Kidney epithelial cell (primary cell): ENCODE measurements around the gene ARMT1.

- RAMPAGE, long total RNA, result no peak
- RRBS, result no CpG with 5 or more reads among the region's 12 CpGs
Observed at GRCh38 chr6:150980992-150981631, 115.6 kb downstream of the MTHFD1L start.

DNA sequence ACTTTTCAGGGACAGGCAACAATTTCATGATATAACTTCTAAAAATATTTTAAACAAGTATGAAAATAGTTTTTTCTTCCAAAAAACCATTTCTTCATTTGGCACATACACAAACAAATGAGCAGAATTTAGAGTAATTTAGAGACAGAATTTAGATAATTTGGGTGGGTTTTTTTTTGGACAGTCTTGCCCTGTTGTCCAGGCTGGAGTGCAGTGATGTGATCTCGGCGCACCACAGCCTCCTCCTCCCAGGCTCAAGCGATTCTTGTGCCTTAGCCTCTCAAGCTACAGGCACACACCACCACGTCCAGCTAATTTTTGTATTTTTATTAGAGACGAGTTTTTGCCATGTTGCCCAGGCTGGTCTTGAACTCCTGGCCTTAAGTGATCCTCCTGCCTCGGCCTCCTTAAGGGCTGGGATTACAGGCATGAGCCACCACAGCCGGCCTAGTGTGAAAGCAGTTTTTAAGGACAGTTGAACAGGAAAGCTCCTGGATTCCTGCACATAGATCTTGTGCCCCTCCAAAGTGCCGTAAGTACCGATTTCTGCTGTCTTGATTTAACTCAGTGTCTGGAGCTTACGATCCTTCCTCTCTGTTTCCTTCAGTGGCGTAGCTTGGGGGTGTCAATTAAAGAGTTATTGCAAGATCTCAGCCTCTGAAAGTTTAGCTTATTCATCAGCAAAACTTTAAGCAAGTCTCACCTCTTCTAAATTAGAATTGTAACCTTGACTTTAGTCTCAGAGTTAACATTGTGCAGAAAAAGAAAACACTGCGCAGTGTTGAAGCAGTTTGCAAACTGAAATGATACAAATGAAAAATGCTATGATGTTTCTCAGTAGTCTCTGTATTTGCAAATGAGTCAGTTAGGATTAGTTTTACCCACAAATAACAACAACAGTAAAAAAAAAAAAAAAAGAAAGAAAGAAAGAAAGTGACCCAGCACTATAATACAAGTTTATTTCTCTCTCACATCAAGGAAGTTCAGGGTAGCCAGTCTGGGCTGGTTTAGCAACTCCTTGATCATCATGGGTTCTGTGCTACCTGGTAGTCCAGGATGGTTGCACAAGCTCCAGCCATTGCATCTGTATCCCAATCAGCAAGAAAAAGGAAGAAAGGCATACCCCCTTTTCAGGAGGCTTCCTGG lies 128.0 kb downstream of the MTHFD1L start:
- RAMPAGE, long total RNA, result no peak
- RRBS, result no CpG with 5 or more reads among the region's 12 CpGs

- RAMPAGE, long total RNA, result no peak
- RRBS, result no CpG with 5 or more reads among the region's 9 CpGs
Observed at GRCh38 chr6:151060078-151060832, 179.5 kb upstream of the AKAP12 start.

DNA sequence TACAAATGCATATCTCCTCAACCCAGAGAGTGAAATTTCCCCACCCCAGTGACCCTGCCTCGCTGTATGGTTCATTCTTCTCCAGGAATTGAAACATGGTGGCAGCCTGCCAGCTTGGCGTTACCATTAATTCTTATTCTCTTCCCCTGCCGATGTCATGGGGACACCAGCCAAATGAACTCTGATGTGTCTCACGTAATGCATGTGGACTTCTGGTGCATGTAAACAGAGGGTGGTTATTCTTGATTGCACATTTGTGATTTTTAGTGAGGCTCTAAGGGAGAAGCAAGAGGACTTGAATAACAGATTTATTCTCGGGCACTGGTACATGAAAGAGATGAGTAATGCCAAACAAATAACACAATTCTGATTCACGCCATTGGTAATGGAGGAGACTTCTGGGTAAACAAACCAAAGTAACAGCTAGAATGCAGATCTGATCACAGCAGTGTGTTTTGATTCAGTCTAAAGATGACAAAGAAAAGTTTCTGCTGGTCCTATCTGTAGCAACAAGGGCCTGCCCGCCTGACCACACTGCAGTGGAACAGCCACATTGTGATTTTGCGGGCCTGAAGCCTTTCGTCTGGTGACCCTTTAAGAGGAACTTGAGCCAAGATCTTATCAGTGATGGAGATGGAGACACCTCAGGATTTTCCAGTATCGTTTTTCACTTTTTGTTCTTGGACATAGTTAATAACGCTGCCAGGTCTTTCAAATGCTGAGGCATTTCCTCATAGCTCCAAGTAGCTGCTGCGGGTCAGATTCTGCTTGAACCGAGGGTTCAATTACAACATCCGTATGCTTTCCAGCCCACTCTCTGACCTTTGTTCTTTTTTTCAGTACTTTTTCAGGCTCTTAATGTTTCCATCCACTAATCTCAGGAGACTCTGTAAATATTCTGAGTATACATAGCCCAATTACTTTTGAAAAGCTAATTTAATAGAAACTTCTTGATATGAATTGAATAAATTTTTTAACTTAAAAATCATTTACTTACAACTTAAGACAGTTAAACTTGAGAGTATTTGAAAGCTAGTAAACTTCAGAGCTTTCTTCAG lies 171.7 kb upstream of the AKAP12 start:
- RAMPAGE, long total RNA, result no peak
- RRBS, result no CpG with 5 or more reads among the region's 14 CpGs

- RAMPAGE, long total RNA, result no peak
- RRBS, result no CpG with 5 or more reads among the region's 4 CpGs
Observed at GRCh38 chr6:151118411-151118757, 121.4 kb upstream of the AKAP12 start.

- RAMPAGE, long total RNA, result no peak
- RRBS, result no CpG with 5 or more reads among the region's 4 CpGs
Observed at GRCh38 chr6:151126023-151126552, 113.7 kb upstream of the AKAP12 start.

GRCh38 chr6:151240582-151241725 lies 1.2 kb downstream of the AKAP12 start:
- RAMPAGE, long total RNA, result no peak
- RRBS, result under 1% methylated on average over 13 of the region's 97 CpGs

DNA sequence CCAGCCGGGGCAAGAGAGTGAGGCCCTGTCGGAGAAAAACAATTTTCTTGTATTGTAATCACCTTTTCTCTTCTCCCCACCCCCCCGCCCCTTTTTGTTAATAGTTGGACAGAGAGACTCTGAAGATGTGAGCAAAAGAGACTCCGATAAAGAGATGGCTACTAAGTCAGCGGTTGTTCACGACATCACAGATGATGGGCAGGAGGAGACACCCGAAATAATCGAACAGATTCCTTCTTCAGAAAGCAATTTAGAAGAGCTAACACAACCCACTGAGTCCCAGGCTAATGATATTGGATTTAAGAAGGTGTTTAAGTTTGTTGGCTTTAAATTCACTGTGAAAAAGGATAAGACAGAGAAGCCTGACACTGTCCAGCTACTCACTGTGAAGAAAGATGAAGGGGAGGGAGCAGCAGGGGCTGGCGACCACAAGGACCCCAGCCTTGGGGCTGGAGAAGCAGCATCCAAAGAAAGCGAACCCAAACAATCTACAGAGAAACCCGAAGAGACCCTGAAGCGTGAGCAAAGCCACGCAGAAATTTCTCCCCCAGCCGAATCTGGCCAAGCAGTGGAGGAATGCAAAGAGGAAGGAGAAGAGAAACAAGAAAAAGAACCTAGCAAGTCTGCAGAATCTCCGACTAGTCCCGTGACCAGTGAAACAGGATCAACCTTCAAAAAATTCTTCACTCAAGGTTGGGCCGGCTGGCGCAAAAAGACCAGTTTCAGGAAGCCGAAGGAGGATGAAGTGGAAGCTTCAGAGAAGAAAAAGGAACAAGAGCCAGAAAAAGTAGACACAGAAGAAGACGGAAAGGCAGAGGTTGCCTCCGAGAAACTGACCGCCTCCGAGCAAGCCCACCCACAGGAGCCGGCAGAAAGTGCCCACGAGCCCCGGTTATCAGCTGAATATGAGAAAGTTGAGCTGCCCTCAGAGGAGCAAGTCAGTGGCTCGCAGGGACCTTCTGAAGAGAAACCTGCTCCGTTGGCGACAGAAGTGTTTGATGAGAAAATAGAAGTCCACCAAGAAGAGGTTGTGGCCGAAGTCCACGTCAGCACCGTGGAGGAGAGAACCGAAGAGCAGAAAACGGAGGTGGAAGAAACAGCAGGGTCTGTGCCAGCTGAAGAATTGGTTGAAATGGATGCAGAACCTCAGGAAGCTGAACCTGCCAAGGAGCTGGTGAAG lies 42.4 kb downstream of the ZBTB2 start:
- RAMPAGE, long total RNA, result no peak
- RRBS, result no CpG with 5 or more reads among the region's 34 CpGs

DNA sequence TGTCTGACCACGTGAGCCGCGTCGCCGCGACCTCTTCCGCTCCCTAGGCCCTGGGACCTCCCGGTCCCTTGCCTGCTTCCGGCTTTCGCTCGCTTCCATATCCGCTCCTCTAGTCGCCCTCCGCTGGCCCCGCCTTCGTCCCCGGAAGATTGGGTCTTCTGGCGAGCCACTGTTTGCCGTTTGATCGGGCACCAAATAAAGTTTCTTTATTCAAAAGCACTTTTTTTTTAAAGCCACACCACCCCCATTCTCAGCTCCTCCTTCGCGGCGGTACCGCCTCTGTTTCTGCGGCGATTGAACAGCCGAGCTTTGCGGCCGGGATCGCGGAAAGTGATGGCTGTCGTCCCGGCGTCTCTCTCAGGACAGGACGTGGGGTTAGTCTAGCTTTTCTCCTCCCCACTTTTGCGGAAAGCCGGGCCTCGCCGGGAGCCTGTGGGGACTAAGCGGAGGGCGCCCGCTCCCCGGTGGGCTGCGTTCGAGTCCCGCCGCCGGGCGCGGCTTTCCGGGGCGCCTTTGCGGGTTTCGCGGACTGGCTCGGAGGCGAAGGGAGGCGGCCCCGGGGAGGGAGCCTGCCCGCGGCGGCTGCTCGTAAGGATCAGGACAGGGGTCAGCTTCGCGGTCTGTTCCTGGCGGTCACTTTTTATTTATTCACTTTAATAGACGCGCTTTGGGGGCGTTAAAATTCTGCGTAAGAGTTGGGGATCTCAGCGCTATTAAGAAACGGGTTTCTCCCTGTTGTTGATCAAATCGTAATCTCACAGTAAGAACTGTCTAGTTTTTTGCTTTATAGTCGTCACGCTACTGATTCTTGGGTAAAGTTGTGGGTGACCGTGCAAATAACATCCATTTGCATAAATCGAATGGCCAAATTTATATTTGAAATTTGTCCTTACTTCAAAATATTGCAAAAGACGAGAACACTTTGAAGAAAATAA lies at the start of gene ARMT1:
Gene ARMT1 (plus strand): TSS at position 254 of the 935 bp plus-strand sequence.
- RAMPAGE, long total RNA, result start-site peak on the plus strand centred at position 286 of the sequence, 91 bp wide, 1,238 and 974 reads in 2 replicates
- RRBS, result under 1% methylated on average over 28 of the region's 78 CpGs

DNA sequence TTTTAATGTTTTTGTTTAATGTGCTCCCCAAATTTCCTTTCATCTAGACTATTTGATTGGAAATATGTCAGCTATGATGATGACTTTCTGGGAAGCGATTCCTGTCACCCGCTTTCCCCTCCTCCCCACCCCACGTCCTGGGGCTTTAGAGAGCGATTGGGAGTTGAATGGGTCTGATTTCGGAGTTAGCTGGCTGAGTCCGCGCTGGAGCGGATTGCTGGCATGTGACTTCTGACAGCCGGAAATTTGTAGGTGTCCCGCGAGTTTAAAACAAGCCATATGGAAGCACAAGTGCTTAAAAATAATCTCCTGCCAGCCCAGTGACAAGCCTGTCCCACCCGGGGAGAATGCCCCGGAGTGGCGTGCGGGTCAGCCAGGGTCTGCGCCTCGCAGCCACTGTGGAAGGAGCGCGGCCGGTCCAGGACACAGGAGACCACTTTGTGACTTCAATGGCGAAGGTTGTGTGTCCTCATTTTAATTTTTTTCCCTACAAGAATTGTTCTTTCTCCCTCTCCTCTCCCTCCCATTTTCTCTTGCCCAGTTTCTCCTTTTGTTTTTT lies 1.4 kb downstream of the ESR1 start:
- RAMPAGE, long total RNA, result no peak
- RRBS, result 13% methylated on average over 12 of the region's 21 CpGs

- RAMPAGE, long total RNA, result no peak
- RRBS, result no CpG with 5 or more reads among the region's 5 CpGs
Observed at GRCh38 chr6:152378047-152378768, 259.0 kb downstream of the SYNE1 start.

DNA sequence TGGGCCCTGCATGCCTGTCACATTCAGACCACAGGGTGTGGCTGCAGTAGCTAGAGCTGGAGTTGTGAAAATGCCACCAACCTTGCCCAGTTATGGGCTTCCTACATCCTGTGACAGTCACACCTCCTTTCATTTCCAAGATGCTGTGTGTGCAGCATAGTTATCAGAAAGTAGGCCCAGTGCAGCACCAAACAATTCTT lies 2.3 kb downstream of the SYNE1 start:
- RAMPAGE, long total RNA, result no peak

- RAMPAGE, long total RNA, result no peak
- RRBS, result no CpG with 5 or more reads among the region's 1 CpG
Observed at GRCh38 chr6:152695594-152696063, 2.1 kb upstream of the MYCT1 start.

- RAMPAGE, long total RNA, result no peak
- RRBS, result 95% methylated on average over 5 of the region's 14 CpGs
Observed at GRCh38 chr6:153282543-153282939, 151.5 kb upstream of the RGS17 start.

DNA sequence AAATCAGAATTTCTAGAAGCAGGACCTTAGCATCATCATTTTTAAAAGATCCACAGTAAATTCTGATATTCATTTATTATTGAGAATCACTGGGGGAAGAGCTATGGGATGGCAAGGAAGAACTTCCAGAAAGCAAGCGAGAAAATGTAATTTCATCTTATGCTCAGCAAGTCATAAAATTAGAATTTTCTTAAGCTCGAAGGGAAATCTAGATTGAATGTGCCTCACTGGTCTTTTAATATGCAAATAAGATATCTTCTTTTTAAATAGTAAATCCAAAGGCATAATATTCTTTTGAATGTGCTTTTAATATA lies 442.0 kb upstream of the OPRM1 start:
- RAMPAGE, long total RNA, result no peak
- RRBS, result no CpG with 5 or more reads among the region's 2 CpGs

GRCh38 chr6:154246411-154247356 lies 109.9 kb downstream of the IPCEF1 start:
- RAMPAGE, long total RNA, result no peak
- RRBS, result no CpG with 5 or more reads among the region's 17 CpGs

DNA sequence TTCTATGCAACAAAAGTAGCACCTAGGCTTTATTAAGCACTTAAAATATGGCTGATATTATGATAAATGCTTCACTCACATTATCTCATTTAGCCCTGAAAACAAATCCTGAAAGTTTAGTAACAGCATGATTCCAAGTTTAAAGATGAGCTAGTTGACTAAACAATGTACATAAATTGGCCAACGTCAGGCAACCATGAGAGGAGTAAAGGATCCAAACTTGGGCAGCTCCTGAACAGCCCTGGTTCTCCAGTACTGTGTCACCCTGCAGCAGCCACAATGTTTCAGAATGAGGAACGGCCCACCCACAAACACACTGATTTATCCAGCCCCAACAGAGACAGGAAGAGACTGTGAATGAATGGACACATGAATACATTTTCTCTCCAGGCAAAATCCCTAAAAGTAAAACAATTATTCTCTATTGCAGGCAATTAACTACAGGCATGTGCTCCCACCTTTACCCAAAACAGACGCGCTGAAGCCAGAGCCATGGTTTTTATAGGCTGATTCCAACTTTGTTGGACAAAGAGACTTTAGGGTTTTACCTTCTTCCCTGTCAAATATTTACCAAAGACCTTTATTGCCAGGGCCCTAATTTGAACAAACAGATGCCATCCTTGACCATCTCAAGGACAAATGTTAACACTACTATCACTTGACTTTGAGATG lies 23.1 kb downstream of the CNKSR3 start:
- RAMPAGE, long total RNA, result no peak
- RRBS, result no CpG with 5 or more reads among the region's 4 CpGs

DNA sequence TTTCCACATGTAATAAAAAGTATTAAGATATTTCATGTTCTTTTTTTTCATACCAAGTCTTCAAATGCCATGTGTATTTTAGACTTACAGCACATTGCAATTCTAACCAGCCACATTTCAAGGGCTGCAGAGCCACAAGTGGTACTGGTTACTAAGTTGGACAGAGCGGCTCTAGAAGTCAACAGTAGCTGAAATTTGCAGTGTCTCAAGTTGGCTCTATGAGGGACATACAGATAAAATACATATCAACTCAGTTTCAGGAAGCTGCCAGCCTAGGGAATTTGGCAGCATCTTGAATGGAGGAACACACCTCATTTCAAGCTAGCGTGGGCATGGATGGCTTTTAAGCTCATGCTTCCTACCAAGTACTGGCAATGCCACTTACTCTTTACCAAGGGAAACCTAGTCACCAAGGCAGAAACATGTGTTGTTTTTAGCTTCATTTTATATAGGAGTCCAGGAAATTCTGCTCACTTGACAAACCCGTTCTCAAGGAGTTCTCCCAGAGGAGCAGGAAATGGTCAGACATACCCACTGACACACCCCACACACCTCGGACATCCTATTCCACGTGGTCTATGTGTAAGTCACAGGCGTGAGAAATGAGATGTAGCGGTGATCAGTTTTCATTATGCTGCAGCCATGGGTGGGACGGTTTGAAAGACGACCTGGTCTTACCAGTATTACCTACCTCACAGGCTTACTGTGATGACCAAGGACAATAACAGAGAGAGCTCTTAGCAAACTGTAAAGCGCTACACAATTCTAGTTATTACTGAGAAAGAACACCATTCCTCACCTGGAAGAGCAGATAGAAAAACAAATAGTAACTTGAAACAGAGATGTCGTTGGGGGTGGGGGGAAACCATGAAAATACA lies 2.0 kb downstream of the CNKSR3 start:
- RAMPAGE, long total RNA, result no peak
- RRBS, result no CpG with 5 or more reads among the region's 11 CpGs

DNA sequence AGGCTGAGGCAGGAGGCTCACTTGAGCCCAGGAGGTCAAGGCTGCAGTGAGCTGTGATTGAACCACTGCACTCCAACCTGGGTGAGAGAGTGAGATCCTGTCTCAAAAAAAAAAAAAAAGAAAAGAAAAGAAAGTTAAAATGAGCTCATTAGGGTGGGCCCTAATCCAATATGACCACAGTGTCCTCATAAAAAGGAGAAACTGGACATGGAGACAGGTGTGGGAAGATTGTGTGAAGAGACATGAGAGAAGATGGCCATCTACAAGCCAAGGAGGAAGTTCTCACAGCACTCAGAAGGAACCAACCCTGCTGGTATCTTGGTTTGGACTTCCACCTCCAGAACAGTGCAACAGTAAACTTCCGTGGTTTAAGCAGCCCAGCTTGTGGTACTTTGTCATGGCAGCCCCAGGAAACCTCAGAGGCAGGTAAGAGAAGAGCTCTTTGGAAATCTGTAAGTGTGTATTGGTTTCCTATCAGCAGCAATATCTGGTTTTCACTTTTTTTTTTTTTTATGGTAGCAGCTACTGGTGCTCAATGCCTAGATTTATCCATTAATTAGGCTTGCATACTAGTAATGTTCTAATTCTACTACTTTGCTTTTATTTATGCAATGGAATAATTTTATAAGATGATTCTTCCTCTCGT lies 16.5 kb upstream of the CNKSR3 start:
- RAMPAGE, long total RNA, result no peak
- RRBS, result no CpG with 5 or more reads among the region's 2 CpGs

- RAMPAGE, long total RNA, result no peak
- RRBS, result 1% methylated on average over 25 of the region's 86 CpGs
Observed at GRCh38 chr6:154733573-154734807, 774 bp downstream of the SCAF8 start.